UCH-1 (cell line): ENCODE data around the genes FOSL2 and WDR43.

DNA sequence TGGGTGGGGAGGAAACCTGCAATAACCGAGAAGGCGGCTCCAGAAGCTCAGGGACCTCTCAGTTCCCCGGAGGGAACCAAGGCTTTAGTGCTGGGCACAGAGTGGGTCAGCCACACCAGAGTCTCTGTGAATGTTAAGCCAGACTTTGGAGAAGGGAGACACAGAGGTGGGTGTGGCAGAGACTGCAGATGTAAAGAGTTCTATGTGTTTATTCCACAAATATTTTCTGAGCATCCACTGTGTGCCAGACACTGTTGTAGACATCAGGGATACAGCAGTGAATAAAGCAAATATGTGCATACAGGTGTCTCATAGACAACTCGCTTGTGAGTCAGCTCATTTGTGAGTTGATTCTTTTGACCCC is 47.9 kb upstream of the MRPL33 start:
- RRBS, result no CpG with 5 or more reads among the region's 4 CpGs

- RRBS, result no CpG with 5 or more reads among the region's 4 CpGs
Measured at GRCh38 chr2:27730216-27730755, 41.2 kb upstream of the MRPL33 start.

DNA sequence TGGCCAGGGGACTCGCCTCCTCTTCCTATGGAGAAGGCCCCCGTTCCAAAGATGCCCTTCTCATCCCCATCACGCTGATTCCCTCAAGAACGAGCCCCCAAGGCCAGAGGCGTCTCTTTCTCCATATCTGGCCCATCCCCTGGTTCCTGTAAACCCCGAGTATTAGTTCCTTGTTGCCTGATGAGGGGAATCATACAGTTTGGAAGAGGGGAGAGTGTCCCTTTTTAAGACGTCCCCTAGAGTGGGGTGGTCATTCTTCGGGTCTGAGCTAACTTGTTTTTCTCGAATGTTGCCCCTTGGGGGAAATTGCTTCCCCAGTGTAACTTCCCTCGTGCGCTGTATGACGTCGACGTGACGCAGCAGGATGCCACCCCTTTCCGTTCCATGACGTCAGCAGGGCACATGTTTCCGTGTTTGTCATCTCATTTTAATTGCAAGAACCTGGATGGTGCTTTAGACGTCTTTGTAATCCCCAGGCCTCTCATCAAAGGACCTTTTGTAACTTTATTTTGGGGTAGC is 449 bp downstream of the BABAM2 start:
- RRBS, result no CpG with 5 or more reads among the region's 19 CpGs

- RRBS, result no CpG with 5 or more reads among the region's 9 CpGs
Measured at GRCh38 chr2:28172154-28172982, 220.3 kb upstream of the FOSL2 start.

DNA sequence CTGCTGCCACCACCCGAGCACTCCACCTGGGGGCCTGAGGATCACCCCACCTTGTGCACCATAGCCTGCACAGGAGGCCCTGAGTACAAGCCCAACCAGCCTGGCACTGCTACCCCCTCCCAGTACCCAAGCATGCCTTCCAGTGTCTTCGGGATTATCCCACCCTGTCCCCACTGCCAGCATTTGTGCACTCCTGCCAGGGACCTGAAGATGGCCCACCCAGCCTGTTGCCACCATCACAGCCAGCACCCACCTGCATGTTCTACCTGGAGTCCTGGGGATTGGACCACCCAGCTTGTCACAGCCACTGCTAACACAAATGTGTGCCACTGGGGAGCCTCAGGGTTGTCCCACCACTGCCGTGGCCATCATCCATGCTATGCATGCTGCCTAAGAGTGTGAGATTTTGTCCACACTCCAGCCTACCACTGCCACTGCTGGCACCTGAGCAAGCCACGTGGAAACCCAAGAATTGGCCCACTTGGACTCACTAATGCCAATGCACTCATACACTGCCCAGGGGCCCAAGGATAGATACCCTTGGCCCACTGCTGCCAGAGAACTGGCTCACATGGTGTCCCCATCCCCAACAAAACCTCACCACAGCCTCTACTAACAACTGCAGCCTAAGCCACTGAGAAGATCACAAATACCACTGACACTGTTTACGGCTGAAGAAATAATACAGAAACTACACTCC is 217.2 kb upstream of the FOSL2 start:
- RRBS, result no CpG with 5 or more reads among the region's 5 CpGs

DNA sequence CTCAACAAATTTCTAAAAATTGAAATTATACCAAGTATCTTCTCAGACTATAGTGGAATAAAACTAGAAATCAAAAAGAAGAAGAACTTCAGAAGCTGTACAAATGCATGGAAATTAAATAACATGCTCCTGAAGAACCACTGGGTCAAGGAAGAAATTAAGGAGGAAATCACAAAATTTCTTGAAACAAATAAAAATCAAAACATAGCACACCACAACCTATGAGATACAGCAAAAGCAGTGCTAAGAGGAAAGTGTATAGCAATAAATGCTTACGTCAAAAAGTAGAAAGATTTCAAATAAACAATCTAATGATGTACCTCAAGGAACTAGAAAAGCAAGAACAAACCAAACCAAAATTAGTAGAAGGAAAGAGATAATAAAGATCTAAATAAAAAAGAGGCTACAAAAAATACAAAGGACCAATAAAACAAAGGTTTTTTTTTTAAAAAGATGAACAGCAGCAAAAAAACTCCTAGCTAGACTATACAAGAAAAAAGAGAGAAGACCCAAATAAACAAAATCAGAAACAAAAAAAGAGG is 214.3 kb upstream of the FOSL2 start:
- RRBS, result no CpG with 5 or more reads among the region's 1 CpG

GRCh38 chr2:28270622-28271138 is 122.0 kb upstream of the FOSL2 start:
- RRBS, result no CpG with 5 or more reads among the region's 4 CpGs

GRCh38 chr2:28379005-28379569 is 13.6 kb upstream of the FOSL2 start:
- RRBS, result no CpG with 5 or more reads among the region's 13 CpGs

- RRBS, result 5% methylated on average over 2 of the region's 13 CpGs
Measured at GRCh38 chr2:28391188-28391474, 1.5 kb upstream of the FOSL2 start.

DNA sequence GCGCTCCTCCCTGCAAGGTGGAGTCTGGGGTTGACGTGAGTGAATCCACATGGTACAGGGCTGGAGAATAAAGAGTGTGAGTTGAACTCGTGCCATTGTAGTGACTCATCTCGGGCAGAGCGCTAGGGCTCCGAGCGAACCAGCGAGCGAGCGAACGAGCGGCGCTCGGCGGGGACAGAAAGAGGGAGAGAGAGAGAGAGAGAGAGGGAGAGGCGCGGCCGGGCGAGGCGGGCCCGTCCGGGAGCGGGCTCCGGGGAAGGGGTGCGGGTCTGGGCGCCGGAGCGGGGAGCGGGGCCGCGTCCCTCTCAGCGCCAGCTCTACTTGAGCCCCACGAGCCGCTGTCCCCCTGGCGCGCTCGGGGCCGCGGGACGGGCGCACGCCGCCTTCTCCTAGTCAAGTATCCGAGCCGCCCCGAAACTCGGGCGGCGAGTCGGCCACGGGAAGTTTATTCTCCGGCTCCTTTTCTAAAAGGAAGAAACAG is at the start of gene FOSL2:
FOSL2 (plus strand) TSS at position 98 of the 481 bp plus-strand sequence.
- RRBS, result no CpG with 5 or more reads among the region's 52 CpGs

GRCh38 chr2:28394029-28394444 is 1.4 kb downstream of the FOSL2 start:
- RRBS, result no CpG with 5 or more reads among the region's 10 CpGs

- RRBS, result 7% methylated on average over 3 of the region's 10 CpGs
Measured at GRCh38 chr2:28395167-28395638, 2.5 kb downstream of the FOSL2 start.

DNA sequence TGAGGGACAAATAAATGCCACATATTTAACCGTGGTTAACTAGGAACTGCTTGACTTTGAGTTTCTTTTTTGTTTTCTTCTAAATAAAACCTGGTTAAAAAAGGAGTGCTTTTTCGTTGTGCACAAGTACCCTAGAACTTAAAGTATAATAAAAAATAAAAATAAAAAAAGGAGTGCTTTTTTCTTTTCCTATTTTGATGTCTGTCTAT is 4.3 kb downstream of the FOSL2 start:
- RRBS, result no CpG with 5 or more reads among the region's 2 CpGs

- RRBS, result 50% methylated on average over 4 of the region's 26 CpGs
Measured at GRCh38 chr2:28544360-28545661, 49.0 kb downstream of the PLB1 start.

GRCh38 chr2:28603341-28603708 is 107.5 kb downstream of the PLB1 start:
- RRBS, result no CpG with 5 or more reads among the region's 1 CpG

GRCh38 chr2:28610333-28611112 is 114.7 kb downstream of the PLB1 start:
- RRBS, result no CpG with 5 or more reads among the region's 10 CpGs

GRCh38 chr2:28634794-28635963 is 116.5 kb upstream of the PPP1CB start:
- RRBS, result no CpG with 5 or more reads among the region's 12 CpGs

DNA sequence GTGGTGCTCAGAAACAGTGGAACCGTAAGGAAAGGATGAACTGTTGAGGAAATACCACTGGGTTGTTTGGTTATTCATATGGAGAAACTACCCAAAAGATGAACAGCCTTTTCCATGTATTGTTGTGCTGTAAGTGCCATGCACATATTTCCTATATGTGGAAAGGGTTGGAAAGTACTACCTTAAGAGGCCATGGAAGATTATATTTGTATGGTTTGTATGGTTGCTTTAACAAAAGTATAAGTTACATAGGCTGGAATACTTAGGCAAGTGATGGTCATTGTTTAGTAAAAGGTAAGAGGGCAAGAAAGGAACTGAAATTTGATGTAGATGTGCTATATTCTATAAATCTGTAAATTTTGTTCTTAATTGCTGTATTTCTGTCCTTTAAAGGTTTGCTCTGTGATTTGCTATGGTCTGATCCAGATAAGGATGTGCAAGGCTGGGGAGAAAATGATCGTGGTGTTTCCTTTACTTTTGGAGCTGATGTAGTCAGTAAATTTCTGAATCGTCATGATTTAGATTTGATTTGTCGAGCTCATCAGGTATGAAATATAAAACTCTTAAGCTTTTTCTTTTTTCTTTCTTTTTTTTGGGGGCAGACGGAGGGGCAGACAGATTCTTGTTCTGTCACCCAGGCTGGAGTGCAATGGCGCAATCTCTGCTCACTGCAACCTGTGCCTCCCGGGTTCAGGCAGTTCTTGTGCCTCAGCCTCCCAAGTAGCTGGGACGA is 22.2 kb upstream of the SPDYA start:
- RRBS, result no CpG with 5 or more reads among the region's 8 CpGs

DNA sequence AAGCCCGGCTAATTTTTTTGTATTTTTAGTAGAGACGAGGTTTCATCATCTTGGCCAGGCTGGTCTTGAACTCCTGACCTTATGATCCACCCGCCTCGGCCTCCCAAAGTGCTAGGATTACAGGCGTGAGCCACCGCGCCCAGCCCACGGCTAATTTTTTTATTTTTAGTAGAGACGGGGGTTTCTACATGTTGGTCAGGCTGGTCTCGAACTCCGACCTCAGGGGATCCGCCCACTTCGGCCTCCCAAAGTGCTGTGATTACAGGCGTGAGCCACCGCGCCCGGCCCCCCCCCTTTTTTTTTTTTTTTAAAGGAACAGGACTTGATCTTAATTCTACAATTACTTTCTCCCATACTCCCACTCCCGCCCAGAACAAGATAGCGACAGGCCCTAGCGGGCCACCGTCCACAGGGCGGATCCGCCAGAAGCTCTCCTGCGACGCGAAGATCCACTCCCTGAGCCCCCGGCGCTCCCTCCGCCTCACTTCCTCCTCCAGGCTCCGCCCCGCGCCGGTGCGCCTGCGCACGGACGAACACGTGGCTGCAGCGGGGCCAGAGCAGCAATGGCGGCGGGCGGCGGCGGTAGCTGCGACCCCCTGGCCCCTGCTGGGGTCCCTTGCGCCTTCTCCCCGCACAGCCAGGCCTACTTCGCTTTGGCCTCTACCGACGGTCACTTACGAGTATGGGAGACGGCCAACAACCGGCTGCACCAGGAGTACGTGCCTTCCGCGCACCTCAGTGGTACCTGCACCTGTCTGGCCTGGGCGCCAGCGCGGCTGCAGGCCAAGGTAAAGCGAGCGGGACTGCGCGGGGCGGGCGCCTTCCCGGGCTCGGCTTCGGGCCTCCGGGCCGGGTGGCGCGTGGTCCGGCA is at the start of gene WDR43:
WDR43 (plus strand) TSS at position 532 of the 871 bp plus-strand sequence.
- RRBS, result 7% methylated on average over 8 of the region's 73 CpGs

- RRBS, result no CpG with 5 or more reads among the region's 3 CpGs
Measured at GRCh38 chr2:28901790-28902534, 7.5 kb downstream of the WDR43 start.